ENCODE measurements around a stretch of chr7.

GRCh38 chr7:138980436-138980761 is 790 bp downstream of the KIAA1549 start:
- RRBS: 47% methylated on average over 2 of the region's 14 CpGs

GRCh38 chr7:139108750-139109164 is 763 bp downstream of the ZC3HAV1 start:
- RRBS: under 1% methylated on average over 19 of the region's 28 CpGs

DNA sequence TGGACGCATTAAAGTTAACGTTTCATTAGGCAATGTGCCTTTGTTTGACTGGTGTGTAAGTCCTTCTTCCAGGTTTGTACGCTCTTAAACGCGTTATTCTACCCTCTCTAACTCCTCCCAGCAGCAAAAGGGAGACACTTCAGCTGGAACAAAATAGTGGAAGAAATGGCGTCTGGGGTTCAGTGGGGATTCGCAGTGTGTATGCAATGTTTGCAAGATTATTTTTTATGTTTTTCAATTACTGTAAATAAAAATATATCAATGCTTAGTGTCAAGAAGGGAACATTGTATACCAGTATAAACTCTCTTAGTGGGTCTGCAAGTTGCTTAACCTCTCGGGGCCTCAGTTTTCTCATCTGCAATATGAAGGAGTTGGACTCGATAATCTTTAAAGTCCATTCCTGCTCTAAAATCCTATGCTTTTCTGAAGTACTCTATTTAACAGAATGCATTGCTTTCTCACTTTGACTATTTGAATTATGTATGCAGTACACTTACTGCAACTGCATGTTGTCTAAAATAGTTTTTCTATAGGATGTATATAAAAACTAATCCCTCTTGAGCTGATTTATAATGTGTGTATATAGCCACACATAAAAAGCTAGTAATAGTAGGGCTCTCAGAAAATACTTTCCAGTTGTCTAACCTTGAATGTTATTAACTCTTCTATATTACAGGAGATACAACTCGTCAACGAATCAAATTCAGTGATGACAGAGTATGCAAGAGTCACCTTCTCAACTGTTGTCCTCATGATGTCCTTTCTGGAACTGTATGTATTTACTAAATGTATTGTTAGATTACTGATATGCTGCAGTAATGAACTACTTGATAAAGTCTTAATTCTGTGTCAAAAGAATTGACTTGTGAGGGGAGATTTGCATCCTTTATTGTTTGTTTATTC is 15.9 kb downstream of the LUC7L2 start:
- RRBS: no CpG with 5 or more reads among the region's 11 CpGs

DNA sequence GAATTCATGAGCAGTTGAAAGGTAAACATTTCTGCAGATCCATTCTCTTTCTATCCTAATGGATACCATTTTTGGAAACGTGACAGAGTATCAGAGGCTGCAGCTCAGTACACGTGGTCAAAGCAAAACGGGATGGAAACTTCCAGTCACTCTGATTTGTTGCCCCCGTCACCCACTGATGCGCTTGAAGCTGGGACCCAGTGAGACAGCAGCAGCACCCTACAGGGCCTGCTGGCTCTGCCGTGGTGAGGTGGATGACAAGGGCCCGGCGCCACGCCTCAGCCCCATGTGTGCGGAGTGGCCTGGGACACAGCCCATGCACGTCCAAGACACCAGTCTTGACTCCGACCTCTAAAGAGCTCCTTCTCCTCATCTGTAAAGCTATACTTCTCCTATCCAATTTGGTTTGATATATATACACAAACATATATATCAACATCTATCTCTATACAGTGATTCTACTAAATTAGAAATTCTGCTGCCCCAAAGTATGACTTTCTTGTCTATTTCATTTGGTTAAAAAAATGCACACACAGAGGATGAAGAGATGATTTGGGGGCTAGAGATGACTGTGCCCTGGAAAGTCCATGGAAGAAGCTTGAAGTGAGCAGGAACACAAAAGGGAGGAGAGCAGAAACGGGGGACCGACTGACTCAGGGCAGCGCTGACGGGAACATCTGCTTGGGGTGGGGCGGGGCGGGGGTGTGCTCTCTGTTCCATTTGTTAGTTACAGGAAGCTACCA is 39.1 kb downstream of the CLEC2L start:
- RRBS: no CpG with 5 or more reads among the region's 18 CpGs

GRCh38 chr7:139588448-139589208 is 65.1 kb downstream of the CLEC2L start:
- RRBS: no CpG with 5 or more reads among the region's 9 CpGs

DNA sequence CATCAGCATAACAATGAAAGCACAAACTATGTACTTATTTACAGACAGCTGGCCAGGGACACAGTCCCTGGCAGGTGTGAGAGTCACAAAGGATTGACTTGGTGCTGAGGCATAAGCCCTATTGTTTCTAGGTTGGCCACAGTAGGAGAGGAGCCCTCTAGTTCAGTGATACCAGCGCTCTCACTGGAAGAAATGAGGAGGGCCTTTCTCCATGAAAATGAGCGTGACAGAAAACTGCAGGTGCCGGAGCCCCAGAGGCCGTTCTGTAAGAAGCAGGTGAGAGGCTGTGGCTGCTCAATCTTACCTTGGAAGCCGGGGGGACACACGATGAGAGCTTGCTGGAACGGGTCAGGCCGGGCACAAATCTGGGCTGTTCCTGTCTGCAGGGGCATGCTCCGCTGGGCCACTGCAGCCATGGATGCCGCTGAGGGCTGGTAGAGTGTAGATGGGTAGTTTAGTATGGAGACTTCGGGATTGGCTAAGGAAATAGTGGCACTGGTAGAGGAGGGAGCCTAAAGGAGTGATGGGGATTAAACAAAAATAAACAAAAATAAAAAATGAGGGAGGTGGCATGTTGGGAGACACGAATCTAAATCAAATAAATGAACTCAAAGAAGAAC is 90.6 kb downstream of the CLEC2L start:
- RRBS: 98% methylated on average over 3 of the region's 12 CpGs

GRCh38 chr7:139708333-139708958 is 69.4 kb downstream of the HIPK2 start:
- RRBS: no CpG with 5 or more reads among the region's 7 CpGs

DNA sequence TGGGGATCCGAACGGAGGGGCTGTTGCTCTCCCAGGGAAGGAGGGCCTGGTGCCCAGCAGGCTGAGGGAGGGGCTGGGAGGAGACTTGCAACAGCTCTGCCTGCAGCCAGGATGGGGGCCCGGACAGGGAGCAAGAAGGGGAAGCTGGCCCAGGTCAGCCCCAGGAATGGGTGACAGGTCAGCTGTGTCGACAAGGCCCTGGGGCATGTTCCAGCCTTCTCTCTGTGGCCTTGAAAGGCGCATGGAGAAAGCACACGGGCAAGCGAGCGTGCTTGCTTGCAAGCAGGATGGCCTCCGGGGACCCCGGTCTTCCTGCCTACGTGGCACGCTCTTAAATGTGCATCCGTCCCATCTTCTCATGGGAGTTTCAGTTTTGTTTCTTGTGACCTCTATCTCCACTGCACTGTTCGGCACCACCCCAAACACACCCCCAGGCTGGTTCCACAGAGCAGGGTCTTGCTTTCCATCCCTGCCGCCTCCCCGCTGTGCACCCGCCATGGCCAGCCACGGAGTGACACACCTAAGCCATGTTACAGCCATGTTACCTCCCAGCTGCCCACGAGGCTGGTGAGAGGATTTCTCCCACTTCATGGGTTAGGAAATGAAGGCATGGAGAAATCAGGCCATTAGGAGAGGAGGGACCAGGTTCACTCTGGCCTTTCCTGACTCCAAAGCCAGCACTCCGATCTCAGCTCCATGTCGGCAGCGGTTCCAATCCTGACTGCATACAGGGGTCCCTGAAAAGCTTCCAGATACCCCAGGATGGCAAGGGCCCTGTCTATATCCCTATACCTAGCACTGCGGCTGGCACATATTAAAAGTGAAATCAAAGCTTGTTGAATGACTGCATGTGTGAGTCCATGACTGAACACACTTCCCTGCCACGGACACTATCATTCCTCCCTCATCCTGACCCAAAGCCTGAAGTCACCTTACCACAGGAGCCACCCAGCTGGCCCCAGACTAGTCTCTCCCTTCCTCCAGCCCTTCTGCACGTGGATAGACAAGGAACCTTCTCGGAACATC is 63.1 kb downstream of the HIPK2 start:
- RRBS: no CpG with 5 or more reads among the region's 26 CpGs

GRCh38 chr7:139745940-139746420 is 31.8 kb downstream of the HIPK2 start:
- RRBS: no CpG with 5 or more reads among the region's 7 CpGs

- RRBS: no CpG with 5 or more reads among the region's 9 CpGs
Observed at GRCh38 chr7:139752344-139753207, 25.2 kb downstream of the HIPK2 start.

GRCh38 chr7:139756669-139757091 is 21.1 kb downstream of the HIPK2 start:
- RRBS: no CpG with 5 or more reads among the region's 3 CpGs

- RRBS: no CpG with 5 or more reads among the region's 5 CpGs
Observed at GRCh38 chr7:139888035-139888975, 59.2 kb downstream of the TBXAS1 start.

DNA sequence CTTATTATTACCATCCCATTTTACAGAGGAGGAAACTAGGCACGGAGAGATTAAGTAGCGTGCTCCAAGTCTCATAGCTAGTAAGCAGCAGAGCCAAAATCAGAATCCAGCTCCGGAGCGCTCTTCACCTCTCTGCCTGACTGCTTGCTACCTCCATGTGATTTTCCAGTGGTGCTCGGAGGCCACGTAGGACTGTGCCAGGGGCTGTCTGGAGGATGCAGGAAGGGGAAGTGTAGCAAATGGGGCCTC is 108.5 kb downstream of the TBXAS1 start:
- RRBS: no CpG with 5 or more reads among the region's 6 CpGs

GRCh38 chr7:140024645-140025141 is 38.1 kb downstream of the PARP12 start:
- RRBS: 100% methylated on average over 1 of the region's 19 CpGs

DNA sequence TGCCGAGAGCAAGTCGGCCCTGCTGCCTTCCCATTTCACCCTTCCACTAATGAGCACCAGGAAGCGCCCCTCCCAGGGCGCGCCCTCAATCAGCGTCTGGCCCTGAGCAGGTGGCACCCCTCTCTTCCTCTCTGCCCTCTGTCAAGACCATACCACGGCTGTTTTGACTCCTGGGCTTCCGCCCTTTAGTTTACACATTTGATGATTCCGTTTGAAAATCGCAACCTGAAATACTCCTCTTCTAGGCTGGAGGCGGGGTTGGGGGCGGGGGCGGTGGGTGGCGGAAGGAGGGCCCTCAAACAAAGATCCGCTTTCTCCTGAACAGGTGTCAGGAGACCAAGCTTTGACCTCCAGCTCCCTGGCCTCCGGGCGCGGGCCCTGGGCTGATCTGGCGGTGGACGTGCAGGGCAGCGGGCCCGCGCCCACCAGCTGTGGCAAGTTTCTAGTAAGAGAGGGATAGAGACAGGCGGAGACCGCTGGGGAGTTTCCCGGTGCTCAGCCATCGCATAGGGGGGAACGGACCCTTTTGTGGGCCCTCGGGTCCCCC is 53.2 kb upstream of the KDM7A start:
- RRBS: no CpG with 5 or more reads among the region's 29 CpGs

- RRBS: no CpG with 5 or more reads among the region's 3 CpGs
Observed at GRCh38 chr7:140242262-140243008, 65.7 kb upstream of the KDM7A start.

GRCh38 chr7:140358290-140359059 is 39.9 kb downstream of the SLC37A3 start:
- RRBS: no CpG with 5 or more reads among the region's 11 CpGs

DNA sequence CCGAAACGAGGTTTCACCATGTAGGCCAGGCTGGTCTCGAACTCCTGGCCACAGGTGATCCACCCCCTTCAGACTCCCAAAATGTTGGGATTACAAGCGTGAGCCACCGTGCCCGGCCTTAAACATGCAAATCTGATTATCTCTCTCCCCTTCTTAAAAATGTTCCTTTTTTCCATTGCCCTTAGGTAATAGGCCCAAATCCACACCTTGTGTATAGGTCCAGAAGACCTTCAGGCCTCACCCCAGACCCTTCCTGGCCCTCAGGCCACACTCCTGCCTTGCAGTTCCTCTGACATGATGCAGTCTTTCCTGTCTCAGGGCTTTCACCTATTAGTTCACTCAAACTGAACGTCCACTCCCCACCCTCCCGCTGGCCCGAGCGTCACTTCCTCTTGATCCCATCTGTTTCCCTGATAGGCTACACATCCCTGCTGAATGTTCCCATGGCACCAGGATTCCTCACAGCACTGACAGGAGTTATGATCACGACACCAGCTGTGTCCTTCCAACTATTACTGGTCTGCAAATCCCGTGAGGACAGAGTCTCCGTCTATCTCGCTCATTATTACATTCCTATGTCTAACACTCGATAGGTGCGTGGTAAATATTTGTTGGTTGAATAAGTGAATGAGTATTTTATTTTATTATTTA is 46.4 kb downstream of the DENND2A start:
- RRBS: no CpG with 5 or more reads among the region's 16 CpGs

DNA sequence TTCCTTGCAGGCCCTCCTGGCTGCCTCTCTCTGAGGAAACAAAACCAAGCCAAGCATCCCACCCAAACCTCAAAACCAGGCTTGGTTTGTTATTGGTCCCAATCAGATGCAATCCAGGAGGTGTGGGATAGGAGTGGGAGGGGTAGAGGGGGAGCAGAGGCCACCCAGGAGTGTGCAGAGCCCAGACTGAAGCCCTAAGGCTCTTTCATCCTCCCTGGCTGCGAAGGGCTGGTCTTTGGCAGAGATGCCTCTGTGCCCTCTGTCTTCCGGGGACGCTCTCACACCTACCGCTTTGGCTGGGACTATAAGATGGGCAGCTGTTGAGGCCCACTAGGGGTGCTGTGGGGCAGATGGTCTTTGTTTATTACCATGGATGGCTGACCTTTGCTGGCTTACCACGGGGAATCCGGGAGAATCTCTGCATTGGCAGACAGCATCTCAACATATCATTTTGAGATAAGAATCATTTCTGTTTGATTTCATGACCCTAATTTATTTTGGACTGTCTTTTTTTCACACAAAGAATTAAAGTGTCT is 6.4 kb upstream of the DENND2A start:
- RRBS: no CpG with 5 or more reads among the region's 6 CpGs

- RRBS: no CpG with 5 or more reads among the region's 10 CpGs
Observed at GRCh38 chr7:140925228-140925577, 474 bp upstream of the BRAF start.

Measured in NB4 (cell line).